Adrenal gland (tissue), 7 donors: ENCODE data around the genes ASB9, ZRSR2 and MAGEB17.

GRCh38 chrX:13093379-13094029, 49.1 kb upstream of the FAM9C start:
- PRO-cap, 3 experiments = no peak in any of the 3 experiments
- RAMPAGE, long total RNA, 4 experiments = no peak in any of the 4 experiments
- RRBS = no CpG with 5 or more reads among the region's 6 CpGs

- PRO-cap, 3 experiments = no peak in any of the 3 experiments
- RAMPAGE, long total RNA, 4 experiments = no peak in any of the 4 experiments
- RRBS = no CpG with 5 or more reads among the region's 32 CpGs
Observed at GRCh38 chrX:13290906-13291629, 28.8 kb downstream of the ATXN3L start.

DNA sequence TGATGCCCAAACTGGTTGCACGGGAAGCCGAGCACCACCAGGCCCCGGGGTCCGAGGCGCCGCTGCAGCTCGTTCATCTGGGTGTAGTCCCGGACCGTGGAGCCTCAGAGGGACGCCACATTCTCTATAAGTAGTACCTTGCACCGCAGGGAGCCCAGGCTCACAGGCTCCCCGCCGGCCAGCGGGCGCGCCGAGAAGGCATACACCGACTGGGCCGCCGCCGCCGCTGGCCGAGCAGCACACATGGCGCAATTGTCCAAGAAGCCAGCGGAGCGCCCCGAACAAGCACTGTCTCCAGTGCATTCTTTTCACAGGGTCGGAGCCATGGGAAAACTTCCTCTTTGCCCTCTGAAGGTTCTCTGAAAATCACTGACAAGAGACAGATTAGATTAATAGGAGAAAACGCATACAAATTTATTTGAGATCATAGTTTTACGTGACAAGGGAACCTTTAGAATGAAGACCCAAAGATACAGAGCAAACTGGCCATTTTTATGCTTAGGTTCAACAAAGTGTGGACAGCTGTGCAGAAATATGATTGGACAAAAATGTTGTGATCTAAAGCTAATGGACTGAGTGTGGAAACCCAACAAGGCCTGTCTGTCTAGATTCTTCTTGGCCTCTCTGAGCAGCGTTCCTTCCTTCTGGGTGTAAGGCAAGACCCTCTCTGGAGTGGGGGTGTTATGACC, 59.4 kb upstream of the ATXN3L start:
- PRO-cap, 3 experiments = peak in 3 of 3 experiments; most common minus-strand start position 292 of the sequence (in 2)
- RAMPAGE, long total RNA, 4 experiments = start-site peak on the minus strand in 3 of 4 experiments, centred at positions 270 to 275 of the sequence, 1,401 to 1,463 reads per replicate
- RRBS = no CpG with 5 or more reads among the region's 31 CpGs

DNA sequence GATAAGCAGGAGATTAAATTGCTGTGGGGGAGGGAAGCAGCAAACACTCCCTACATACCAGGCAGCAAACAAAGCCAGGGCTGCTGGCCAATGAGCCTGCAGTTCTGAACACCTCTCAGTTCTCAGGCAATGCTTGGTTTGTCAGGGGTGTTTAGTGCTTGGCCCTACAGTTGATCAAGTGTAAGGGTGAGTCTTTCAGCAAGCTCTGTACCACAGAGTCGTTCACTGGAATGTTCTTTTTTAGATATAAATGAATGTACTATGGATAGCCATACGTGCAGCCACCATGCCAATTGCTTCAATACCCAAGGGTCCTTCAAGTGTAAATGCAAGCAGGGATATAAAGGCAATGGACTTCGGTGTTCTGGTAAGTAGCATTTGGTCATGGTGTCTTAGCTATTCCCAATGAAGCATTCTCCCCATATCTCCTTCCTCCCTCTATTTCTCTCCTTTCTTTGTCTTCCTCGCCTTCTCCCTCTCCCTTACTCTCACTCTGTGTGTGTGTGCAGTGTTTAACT, 38.7 kb downstream of the EGFL6 start:
- PRO-cap, 3 experiments = no peak in any of the 3 experiments
- RAMPAGE, long total RNA, 4 experiments = no peak in any of the 4 experiments
- RRBS = no CpG with 5 or more reads among the region's 4 CpGs

DNA sequence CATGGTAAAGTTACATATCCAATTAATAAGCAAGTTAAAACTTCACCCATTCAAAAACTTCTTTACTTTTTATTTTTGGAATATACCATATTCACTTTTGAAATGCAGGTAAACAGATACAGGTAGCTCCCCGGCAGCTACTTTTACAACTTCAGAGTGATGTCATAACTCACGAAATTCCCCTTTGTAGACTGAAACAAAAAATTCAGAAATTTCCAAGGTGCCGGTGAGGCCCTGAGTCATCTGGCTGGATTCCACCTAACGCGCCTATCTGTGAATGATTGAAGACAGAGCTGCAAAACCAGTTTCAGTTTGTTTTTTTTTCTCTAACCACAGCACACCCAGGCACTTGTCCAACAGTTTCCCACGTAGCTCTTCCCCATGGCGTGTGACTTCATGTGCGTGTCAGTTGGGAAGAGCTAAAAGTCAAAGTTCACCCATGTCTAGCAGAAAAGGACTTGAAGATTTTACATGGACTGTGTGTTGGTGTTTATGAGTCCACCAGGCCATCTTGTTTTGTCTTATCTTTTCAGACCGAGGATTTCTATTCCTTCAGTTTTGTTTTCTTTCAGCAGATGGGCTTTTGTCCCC, 16.3 kb downstream of the TCEANC start:
- PRO-cap, 3 experiments = no peak in any of the 3 experiments
- RAMPAGE, long total RNA, 4 experiments = no peak in any of the 4 experiments
- RRBS = 17% methylated on average over 2 of the region's 9 CpGs

DNA sequence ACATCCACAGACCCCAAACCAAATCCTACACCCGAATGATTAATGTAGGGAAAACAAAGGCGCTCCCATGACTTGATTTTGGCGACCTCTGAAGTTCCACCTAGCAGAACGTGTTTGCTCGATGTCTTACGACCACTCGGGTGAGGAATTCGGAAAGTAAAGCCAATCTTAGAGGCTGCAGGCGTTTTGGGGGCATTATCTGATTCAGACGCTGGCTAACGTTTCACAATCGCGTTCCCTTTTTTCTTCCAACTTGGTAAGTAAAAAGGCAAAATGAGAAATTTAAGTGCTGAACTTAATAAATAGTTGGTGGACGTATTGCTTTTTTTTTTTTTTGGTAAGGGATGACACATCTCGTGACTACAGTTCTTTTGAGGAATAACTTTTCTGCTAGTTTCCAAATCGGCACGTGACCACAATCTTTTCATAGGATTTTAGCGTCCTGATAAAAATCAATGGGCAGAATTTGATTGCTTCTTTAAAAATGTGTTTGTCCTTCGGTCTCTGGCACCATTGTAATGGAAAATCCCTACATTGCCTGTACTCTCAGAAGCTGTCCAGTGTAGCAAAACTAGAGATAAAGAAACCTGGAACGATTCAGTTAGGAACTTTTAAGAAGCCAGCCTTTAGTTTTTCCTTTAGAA, 839 bp downstream of the RAB9A start:
- PRO-cap, 3 experiments = peak in 2 of 3 experiments; most common plus-strand start position 574 of the sequence (in 2); most common minus-strand start position 511 of the sequence (in 1)
- RAMPAGE, long total RNA, 4 experiments = no peak in any of the 4 experiments
- RRBS = no CpG with 5 or more reads among the region's 20 CpGs

DNA sequence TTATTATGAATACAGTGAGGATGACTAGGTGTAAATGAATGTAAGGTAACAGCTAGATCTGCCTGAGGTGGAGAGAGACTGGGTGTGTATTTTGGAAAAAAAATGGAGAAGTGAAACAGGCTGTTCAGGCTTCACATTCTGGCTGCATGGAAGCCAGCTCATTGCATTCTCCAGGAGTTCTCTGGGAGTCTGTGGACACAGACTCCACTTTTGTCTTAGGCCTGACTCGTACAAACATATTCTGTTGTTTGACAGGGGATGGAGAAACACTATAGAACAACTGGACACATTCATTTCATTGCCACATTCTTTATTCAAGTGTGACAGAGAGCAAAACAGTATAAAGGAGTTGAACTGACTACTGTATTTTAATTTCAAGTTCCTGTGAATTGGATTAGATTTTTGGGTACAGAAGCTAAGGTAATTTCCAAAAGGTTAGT, 4.8 kb downstream of the RAB9A start:
- PRO-cap, 3 experiments = peak in 1 of 3 experiments; most common minus-strand start position 183 of the sequence (in 1)
- RAMPAGE, long total RNA, 4 experiments = no peak in any of the 4 experiments
- RRBS = no CpG with 5 or more reads among the region's 1 CpG

DNA sequence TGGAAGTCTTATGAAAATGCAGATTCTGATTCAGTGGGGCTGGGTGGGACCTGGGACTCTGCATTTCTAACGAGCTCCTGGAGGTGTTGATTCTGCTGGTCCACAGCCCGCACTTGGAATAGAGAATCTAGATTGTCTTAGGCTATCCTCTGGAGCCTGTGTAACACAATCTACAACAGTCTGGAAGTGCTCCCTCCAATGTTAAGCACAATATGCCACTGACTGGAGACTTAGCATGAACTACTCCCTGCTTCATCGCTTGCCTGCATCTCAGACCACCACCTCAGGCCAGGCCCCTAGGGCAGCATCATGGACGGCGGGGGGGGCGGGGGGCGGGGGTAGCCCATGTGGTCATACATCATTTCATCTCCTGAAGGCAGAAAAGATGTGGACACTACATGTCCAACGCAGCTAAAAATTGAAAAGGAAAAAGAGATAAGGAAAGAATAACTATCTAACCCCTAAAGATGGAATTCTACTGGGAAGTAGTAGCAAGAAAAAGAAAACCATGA, 12.7 kb downstream of the GPM6B start:
- PRO-cap, 3 experiments = no peak in any of the 3 experiments
- RAMPAGE, long total RNA, 4 experiments = no peak in any of the 4 experiments
- RRBS = no CpG with 5 or more reads among the region's 8 CpGs

- PRO-cap, 3 experiments = peak in 1 of 3 experiments; most common plus-strand start chrX:15270260 (in 1)
- RAMPAGE, long total RNA, 4 experiments = start-site peak on the minus strand in 2 of 4 experiments, at chrX:15270139-15270211 at its widest, 7 reads per replicate
- RRBS = no CpG with 5 or more reads among the region's 15 CpGs
Observed at GRCh38 chrX:15269563-15270501, at the start of gene ASB9. Gene ASB9, minus strand, starts transcription at chrX:15270083.

- PRO-cap, 3 experiments = no peak in any of the 3 experiments
- RAMPAGE, long total RNA, 4 experiments = no peak in any of the 4 experiments
- RRBS = no CpG with 5 or more reads among the region's 3 CpGs
Observed at GRCh38 chrX:15299978-15300624, 15.3 kb downstream of the ASB11 start.

GRCh38 chrX:15404567-15405254, 20.5 kb upstream of the VEGFD start:
- PRO-cap, 3 experiments = peak in 1 of 3 experiments; most common plus-strand start chrX:15405058 (in 1); most common minus-strand start chrX:15404770 (in 1)
- RAMPAGE, long total RNA, 4 experiments = no peak in any of the 4 experiments
- RRBS = no CpG with 5 or more reads among the region's 6 CpGs

DNA sequence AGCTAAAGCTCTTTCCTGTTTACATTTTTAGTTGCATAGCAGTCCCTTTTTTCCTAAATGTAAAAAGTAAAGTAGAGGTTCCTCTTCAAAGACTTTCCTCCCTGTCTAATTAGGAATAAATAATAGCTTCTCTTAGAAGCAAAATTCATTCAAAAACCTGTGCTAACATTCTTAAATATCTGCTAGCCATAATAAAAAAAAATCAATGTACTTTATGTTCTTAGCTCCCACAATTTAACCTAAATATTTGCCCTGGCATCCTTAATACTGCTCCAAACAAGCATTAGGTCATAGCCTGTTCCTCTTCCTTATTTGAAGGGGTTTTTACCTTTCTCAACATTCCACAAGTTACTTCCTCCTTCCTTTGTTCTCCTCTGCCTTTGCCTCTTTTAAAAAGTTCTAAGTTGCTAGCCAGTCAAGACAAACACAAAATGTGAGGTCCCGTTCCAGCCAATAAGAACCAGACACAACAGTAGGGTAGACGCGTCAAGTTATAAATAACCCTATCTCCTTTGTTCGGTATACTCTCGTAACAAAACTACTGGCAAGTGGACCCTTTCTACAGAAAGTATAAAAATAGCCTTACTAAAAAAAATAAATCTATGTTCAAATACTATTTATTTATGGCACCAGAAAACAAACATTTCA, 6.2 kb upstream of the ACE2 start:
- PRO-cap, 3 experiments = no peak in any of the 3 experiments
- RAMPAGE, long total RNA, 4 experiments = no peak in any of the 4 experiments
- RRBS = no CpG with 5 or more reads among the region's 5 CpGs

DNA sequence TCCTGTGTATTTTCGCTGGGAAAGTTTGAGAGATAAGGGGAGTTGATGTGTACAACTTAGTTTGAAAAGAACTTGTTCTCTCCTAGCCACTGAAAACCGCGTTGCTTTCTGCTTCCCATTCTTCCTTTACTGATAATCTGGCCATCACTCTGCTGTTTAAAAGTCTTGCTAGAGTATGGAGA, 944 bp downstream of the CA5B start:
- PRO-cap, 3 experiments = no peak in any of the 3 experiments
- RAMPAGE, long total RNA, 4 experiments = no peak in any of the 4 experiments
- RRBS = no CpG with 5 or more reads among the region's 3 CpGs

- PRO-cap, 3 experiments = no peak in any of the 3 experiments
- RAMPAGE, long total RNA, 4 experiments = start-site peak on the plus strand in 2 of 4 experiments, at chrX:15749864-15750126 at its widest, 6 to 9 reads per replicate
- RRBS = no CpG with 5 or more reads among the region's 5 CpGs
Observed at GRCh38 chrX:15749734-15750326, 11.8 kb downstream of the CA5B start.

DNA sequence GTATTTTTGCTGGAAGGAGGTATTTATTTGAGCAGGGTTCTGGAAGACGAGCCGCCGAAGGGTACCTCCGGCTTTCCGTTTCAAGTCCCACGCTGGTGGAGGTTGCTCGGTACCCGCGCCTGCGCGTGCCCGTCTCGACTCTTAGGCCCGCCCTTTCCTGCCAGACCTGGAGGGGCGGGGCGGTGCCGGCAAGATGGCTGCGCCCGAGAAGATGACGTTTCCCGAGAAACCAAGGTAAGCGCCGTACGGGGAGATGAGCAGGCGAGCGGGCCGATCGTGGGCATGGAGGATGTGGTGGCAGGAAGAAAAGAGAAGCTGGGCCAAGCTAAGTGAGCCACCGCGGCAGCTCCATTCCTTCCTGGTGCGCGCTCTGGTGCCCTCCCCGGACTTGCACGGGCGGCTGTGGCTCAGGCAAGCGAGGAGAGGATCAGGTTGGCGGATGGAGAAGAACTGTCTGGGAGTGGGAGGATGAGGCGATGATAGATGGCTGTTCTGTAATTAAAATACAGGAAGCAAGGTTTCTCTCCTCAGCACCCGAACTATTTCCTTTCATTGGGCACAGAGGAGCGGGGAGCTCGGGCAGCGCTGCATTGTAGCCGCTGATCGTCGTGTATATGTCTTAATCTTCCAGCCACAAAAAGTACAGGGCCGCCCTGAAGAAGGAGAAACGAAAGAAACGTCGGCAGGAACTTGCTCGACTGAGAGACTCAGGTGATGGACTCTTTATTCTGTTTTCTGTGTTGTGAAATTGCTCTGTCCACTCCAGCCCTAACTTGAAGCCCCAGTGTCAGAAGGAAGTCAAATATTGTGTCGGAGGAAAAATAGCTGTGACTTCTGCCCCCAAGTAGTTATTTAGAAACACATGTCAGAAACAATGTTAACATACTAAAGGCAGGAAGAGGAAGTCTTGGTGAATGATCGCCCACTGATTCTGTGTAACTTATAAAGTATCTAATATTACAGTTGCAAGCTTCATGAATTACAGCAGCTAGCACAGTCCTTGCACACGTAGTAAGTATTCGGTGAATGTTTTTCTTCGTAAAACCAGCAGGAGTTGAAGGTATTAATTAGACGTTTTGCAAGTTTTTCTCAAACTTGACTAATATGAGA, at the start of gene ZRSR2:
Gene ZRSR2, plus strand, starts transcription at position 182 of the 1,110 bp plus-strand sequence.
- PRO-cap, 3 experiments = peak in 3 of 3 experiments; most common plus-strand start position 169 of the sequence (in 3); most common minus-strand start position 616 of the sequence (in 3)
- RAMPAGE, long total RNA, 4 experiments = start-site peak on the plus strand in 4 of 4 experiments, centred at positions 176 to 219 of the sequence, 167 to 798 reads per replicate
- RRBS = 5% methylated on average over 3 of the region's 56 CpGs

DNA sequence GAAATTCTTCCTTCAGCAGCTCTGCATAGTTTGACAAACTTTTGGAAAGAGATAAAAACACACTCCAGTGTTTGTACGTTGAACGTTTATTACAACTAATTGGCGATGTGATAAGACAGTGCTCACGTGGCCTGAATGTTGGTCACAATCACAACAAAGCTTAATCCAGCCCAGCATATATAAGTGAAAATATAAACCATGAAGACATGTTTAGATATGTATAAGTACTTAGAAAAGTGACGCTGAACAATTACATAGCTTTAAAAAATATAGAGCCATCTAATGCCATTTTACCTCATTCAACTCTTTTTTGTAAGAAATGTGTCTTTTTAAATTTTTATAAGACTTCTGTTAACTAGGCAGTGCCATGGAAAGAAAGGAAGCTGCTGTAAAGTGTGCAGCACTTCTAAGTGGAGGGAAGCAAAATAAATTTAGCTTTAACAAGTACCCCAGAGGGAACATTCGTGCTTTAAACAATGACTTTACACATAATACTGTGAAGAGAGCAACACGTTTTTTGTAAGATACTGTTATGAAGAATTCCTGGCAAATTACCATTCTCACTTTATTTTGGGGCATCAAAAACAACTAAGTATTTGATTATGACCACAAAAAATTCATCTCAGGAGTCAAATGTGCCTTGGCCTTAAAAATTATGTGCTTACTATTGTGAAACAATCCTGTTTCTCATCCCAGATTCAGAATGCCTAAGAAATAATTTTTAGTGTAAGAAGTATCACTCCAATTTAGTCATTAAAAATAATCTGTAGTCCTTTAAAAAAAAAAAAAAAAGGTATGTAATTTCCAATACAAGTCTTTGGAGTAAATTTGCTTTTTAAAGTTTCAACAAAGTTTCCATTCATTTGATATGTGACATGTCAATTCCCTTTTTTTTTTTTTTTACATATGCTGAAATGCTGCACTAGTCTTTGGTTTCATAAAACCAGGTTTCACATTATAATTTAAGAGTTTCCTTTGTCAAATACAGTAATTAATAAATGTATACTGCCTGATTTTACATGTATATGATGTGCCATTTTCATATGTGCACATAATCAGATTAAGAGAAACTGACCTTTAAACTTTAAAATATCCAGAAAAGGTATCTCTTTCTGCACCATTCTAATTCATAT, 28.2 kb downstream of the AP1S2 start:
- PRO-cap, 3 experiments = no peak in any of the 3 experiments
- RAMPAGE, long total RNA, 4 experiments = start-site peak on the minus strand in 1 of 4 experiments, centred at position 1,089 of the sequence, 7 reads per replicate
- RRBS = no CpG with 5 or more reads among the region's 7 CpGs

DNA sequence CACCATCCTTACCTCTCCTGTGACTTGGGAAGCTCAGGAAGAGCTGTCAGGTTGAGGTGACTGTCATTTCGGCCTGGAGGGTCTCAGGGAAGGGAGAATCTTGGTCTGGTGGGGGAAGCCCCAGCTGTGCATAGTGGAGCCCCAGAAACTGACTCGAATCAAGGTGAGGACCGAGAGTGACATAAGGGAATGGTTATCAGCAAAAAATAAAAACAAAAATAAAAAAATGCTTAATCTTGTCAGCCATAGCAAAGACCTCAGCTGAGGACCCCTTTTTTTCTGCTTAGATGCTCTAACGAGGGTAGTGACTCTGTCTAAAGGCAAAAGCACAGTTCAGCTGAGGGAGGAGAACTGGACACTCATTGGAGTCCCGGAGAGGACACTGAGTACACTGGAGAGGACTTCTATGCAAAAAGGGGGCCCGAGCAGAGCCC, at the start of gene MAGEB17:
Gene MAGEB17, plus strand, starts transcription at position 287 of the 434 bp plus-strand sequence.
- PRO-cap, 3 experiments = no peak in any of the 3 experiments
- RAMPAGE, long total RNA, 4 experiments = no peak in any of the 4 experiments
- RRBS = no CpG with 5 or more reads among the region's 6 CpGs

GRCh38 chrX:16528471-16528855, 121.5 kb upstream of the S100G start:
- PRO-cap, 3 experiments = no peak in any of the 3 experiments
- RAMPAGE, long total RNA, 4 experiments = no peak in any of the 4 experiments
- RRBS = no CpG with 5 or more reads among the region's 4 CpGs

DNA sequence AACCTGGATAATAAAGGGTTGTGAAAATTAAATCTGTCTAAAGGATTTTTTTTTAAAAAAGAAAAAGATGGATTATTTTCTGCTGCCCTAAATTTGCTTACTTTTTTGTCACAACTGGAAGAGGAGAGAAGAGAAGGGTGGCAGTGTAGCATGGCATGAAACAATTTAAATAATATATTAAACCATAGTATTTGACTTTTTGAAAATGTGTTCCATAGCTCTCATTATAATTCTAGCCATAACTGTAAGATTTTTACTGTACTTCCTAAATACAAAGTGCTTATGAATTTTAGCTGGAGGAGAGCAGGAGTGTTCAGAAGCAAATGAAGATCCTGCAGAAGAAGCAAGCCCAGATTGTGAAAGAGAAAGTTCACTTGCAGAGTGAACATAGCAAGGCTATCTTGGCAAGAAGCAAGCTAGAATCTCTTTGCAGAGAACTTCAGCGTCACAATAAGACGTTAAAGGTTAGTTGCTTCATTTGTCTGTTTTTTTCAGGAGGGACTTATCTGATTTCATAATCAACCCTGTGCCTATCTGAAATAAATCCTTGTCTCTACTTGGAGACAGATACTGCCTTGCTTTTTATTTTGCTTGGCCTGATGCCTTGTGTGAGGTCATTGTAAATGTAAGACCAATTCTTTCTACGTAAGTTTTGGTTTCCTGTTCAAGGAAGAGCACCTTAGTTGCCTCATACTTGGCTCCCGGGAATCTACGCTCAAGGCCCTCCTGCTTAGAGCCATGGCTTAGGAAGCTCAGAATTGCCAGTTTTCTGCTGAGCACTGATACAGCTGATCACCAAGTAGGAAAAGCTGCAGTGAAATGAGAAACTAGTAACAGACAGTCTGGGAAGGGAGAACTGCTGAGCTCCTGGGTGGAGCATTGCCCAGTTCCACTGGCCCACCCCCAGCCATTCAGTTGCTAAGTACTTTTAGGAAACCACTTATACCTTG, 41.8 kb downstream of the TXLNG start:
- PRO-cap, 3 experiments = peak in 3 of 3 experiments; most common plus-strand start position 833 of the sequence (in 3)
- RAMPAGE, long total RNA, 4 experiments = no peak in any of the 4 experiments
- RRBS = no CpG with 5 or more reads among the region's 5 CpGs

- PRO-cap, 3 experiments = peak in 3 of 3 experiments; most common plus-strand start chrX:16882703 (in 2); most common minus-strand start chrX:16882790 (in 3)
- RAMPAGE, long total RNA, 4 experiments = no peak in any of the 4 experiments
- RRBS = no CpG with 5 or more reads among the region's 24 CpGs
Observed at GRCh38 chrX:16882616-16883306, 12.6 kb upstream of the RBBP7 start.